ENCODE results near the genes CHMP6 and BAIAP2.

- PRO-cap: no peak
Observed at GRCh38 chr17:80822862-80823530, 168.6 kb upstream of the CHMP6 start.

DNA sequence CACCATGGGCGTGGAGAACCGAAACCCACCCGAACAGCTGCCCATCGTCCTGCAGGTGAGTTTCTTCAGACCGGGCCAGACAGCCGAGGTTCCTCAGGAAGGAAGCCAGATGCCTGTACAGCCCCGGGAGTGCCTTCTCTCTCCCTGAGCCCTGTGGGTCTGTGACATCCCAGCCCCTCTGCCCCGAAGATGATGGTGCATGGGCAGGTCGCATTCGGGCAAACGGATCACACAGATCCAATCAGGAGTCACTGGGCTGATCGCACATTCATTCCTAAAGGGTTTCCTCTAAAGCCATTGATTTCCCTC is 145.2 kb upstream of the CHMP6 start:
- PRO-cap: no peak

DNA sequence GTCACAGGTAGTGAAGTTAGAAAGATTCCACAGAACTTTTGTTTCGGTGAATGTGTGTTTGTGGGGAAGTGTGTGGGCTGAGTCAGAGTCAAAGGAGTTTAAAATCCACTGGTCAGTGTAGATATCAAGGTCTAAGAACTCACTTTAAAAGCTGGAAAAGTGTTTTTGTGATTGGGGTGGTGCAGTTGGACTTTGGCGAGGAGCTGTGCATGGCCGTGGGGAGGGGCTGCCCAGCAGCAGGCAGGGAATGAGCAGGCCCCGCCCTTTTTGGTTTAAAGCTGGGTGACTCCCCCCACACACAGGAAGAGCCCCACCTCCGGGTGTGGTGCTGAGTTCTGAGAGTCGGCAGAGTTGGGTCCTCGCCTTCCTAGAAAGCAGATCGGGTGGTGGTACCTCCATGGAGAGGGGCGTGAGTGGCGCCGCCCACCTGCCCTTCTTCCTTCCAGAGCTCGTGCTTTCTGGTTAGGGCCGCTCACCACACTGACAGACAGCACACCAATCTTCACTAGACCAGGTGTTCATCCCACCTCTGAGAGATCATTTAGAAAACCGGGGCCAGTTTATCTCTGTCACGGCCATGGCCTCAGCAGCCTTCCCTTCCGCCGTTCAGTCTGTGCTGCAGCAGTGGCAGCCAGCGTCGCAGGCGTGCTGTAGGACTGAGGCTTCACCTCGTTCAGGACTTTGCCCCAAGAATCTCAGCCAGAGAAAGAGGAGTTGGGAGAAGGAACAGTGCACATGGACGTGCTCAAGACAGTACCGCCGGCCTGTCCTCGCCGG is 144.1 kb upstream of the CHMP6 start:
- PRO-cap: no peak

DNA sequence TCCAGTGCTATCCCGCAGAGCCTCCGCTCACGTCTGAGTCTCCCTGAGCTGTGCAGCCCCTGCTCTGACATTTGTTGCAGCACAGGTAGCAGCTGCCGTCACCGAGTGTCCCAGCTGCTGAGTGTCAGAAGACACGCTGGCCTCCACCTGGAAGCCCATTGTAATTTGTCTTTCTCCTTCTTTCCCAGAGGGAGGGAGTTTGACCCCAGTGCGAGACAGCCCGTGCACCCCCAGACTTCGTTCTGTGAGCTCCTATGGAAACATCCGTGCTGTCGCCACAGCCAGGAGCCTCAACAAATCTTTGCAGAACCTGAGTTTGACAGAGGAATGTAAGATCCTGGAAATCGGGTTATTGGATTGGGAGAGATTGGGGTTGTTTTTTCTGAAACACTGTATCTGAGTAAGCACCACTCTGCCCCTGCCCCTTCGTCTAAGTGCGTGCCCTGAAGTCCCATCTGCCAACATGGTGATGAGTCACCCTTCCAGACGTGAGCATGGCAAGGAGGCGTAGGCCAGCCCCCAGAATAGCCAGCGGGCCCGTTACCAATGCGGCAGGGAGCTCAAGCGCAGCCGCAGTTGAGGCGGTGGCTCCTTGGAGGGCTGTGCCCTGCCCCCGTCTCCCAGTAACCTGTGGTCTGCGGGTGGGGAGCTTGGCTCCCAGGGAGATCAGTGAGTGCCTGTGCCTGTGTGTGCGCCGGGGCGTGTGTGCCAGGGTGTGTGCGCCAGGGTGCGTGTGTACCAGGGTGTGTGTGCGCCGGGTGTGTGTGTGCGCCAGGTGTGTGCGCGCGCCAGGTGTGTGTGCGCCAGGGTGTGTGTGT is 98.9 kb upstream of the CHMP6 start:
- PRO-cap: unidirectional peak, minus-strand start at position 53 of the sequence

DNA sequence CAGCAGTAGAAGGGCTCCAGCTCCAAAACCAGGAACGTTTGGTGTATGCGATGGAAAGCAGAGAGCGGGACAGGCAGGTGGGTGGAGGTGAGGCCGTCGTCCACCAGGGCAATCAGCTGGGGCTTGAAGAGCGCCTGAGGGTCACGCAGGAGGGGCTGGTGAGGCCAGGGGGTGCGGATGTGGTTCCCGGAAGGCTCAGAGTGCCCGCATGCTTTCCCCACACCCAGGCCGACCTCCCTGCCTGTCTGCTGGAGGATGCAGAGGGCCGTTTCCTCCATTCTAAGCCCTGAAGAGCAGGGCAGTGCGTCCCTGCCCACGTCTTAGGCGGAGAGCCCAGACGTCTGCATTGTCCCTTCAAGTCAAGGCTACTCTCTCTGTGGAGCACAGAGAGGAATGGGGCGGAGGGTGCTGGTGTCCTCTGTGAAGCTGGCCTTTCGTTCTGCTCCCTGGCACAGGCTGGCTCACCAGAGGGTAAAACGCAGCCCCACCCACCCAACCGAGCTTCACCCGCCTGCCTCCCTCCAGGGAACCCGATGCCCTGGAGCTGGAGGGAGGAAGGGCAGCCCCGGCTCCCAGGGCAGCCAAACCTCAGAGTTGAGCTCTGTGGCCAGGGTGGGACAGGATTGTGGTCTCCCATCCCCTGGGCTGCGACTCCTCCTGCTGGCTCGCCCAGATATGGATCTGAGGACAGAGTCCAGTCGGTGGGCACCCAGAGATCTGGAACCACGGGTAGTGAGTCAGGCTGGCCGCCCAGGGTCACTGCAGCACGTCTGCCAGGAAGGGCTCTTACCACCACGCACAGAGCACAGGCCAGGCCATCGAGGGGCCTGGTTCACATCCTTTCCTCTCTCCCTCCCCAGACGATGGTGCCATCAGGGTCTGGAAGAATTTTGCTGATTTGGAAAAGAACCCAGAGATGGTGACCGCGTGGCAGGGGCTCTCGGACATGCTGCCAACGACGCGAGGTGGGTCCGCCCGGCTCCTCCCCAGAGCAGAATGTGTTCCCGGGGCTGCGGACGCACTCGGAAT is 42.7 kb upstream of the CHMP6 start:
- PRO-cap: no peak

- PRO-cap: bidirectional peak, plus-strand start at chr17:80991841, minus-strand start at chr17:80991789
Observed at GRCh38 chr17:80991550-80992691, at the start of gene CHMP6. Gene CHMP6 (plus strand): TSS chr17:80991841.

DNA sequence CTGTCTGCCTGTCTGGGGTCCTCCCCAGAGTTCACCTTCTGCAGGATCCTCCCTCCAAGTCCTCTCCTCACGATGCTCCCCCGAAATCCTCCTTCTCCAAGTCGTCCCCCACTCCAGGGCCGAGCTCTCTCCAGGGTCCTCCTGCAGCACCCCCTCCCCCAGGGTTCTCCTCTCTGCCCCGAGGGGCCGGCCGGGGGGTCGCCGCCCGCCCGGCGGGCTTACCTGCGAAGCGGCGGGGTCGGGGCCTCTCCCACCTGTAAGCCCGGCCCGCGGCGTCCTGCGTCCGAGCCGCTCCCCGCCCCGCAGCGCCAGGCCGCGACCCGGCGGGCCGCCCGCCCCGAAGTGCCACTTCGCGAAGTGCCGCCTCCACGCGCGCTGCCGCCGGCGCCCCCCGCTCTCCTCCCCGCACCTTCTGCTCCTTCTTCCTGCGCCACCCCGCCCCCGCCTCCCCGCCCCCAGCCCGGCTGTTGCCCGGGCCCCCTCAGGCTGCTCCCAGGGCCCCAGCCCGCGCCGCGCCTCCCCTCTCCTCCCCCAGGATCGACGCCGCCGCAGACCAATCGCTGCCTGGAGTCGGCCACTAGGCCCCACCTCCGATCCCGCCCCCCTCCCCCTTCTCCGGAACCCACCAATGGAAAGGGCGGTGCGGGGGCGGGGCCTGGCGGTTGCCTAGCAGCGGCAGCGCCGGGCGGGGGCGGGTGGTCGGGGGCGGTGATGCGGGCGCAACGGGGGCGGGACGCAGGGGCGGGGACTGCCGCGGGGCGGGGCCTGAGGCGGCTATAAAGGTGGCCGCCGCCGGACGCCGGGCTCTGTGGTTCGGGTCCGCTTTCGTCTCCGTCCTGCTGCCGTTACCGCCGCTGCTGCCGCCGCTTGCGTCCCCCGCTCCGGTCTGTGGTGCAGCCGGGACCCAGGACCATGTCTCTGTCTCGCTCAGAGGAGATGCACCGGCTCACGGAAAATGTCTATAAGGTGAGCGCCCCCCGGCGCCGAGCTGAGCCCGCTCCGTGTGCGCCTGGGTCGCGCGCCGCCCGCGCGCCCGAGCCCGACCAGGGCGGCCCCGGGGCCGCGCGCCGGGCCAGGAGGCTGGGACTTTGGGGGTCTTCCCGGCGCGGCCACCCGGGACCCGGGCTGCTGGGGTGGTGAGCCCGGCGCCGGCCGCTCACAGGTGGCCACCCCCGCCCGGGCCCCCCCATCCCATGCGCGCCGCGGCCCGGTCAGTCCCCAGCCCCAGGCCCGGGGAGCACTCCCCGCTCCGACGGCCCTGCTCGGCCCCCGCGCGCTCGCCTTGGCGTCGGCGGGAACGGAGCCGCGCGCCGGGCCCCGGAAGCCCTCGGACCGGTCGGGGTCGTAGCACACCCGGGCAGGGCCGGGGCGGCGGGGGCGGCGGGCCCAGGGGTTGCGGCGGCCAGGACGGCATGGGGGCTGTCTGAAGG is at the start of gene BAIAP2:
TSS of gene BAIAP2 (plus strand) at position 809 of the 1,430 bp plus-strand sequence.
- PRO-cap: unidirectional peak, minus-strand start at position 345 of the sequence; bidirectional peak, plus-strand start at position 805 of the sequence, minus-strand start at position 595 of the sequence

GRCh38 chr17:81035773-81036257 is 864 bp downstream of the BAIAP2 start:
- PRO-cap: no peak

DNA sequence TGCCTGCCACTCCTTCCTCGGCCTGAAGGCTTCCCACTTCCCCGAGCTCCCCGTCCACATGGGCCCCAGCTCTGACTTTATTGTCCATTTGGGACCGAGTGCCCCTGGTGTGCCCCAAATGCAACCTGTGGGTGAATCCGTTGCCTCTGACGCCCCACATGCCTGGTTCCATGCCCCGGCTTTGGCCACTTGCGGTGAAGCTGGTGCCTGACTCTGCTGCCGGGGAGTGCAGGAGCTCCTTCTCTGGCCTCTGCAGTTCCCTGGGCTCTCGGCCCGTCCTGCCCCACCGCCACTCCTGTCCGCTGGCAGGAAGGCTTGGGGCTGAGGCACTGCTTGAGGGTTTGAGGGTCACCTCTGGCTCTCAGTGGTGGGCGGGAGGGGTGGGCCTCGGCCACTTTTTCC is 50.8 kb downstream of the BAIAP2 start:
- PRO-cap: no peak

DNA sequence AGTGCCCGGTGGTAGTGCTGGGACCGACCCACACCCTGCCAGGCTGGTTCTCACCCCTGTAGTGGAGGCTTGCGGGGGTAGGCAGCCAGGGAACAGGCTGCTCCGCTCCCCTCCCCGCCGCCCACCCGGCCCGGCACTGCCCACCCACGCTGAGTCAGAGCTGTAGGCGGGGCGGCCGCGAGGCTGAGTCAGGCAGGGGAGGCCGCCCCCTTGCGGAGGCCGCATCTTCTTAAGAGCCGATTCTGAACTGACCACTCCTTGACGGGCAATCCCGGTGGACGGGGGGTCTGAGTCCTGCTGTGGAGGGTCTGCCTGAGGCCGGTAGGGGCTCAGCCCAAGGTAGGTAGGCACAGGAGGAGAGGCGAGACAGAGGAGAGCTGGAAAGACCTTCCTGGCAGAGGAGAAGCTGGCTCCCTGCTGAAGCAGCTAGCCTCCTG is 62.4 kb downstream of the BAIAP2 start:
- PRO-cap: no peak

DNA sequence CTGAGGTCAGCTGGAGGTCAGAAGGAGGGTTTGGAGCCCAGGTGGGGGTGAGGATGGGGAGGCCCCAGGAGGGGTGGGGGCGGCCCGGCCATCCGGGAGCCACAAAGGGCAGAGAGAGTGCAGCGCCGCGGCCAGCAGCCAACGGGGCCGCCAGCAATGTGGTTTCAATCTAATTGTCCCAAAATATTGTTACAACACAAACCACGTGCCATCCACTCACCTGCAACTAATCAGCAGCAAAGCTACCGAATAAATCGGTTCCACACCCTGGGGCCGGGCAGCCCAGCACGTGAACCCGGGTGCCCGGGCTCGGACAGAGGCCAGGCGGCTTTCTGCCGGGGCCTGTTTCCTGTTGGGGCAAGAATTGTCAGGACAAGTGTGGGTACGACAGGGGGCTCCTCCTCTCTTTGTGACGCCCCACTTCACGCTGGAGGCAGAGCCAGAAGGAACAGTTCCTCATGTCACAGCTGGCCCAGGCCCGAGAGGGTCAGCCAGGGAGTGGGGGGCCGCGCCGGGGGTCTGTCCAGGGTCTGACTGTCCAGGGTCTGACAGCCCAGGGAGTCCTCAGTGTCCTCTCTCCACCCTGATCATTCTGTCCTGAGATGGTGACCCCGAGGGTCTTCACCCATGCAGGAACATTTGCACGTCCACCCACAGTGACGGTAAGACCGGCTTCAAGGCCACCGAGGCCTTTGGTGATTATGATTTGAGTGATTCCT is 28.5 kb upstream of the SLC38A10 start:
- PRO-cap: no peak

GRCh38 chr17:81400174-81400977 is 5.1 kb downstream of the BAHCC1 start:
- PRO-cap: no peak

- PRO-cap: no peak
Observed at GRCh38 chr17:81429593-81430082, 34.4 kb downstream of the BAHCC1 start.

GRCh38 chr17:81453746-81454157 is 58.5 kb downstream of the BAHCC1 start:
- PRO-cap: no peak

- PRO-cap: no peak
Observed at GRCh38 chr17:81455955-81456725, 56.5 kb downstream of the ACTG1 start.

DNA sequence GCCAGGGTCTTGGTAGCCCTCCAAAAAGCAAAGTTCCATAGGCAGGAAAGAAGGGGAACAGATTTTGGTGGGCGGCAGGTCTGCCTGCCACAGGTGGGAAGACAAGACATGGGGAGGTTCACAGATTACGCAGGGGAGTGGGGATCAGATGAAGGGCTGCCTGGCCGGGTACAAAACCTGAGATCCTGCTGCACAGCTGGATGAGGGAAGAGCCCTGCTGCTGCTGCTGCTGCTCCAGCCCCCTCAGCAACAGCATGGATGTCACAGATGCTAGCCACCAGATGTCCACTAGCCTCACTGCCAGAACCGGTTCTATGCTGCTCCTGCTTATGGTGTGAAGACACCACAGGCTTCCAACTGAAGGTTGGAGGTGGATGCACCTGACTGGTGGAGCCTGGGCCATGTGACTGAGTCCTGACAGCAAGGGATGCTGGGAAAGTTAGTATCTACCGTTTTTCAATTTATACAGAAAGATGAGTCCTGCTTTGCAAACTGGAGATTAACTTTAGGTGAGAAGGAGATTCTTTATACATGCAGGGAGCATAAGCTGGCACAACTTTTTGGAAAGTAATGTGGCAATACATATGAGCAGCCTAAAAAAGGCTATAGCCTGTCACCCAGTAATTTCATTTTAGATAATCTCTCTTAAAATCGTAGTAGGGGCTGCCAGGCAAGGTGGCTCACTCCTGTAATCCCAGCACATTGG is 17.6 kb downstream of the ACTG1 start:
- PRO-cap: bidirectional peak, plus-strand start at position 436 of the sequence, minus-strand start at position 360 of the sequence

GRCh38 chr17:81508970-81509965 is 3.3 kb downstream of the ACTG1 start:
- PRO-cap: unidirectional peak, minus-strand start at chr17:81509293

GRCh38 chr17:81513079-81513307 is 394 bp upstream of the ACTG1 start:
- PRO-cap: no peak

DNA sequence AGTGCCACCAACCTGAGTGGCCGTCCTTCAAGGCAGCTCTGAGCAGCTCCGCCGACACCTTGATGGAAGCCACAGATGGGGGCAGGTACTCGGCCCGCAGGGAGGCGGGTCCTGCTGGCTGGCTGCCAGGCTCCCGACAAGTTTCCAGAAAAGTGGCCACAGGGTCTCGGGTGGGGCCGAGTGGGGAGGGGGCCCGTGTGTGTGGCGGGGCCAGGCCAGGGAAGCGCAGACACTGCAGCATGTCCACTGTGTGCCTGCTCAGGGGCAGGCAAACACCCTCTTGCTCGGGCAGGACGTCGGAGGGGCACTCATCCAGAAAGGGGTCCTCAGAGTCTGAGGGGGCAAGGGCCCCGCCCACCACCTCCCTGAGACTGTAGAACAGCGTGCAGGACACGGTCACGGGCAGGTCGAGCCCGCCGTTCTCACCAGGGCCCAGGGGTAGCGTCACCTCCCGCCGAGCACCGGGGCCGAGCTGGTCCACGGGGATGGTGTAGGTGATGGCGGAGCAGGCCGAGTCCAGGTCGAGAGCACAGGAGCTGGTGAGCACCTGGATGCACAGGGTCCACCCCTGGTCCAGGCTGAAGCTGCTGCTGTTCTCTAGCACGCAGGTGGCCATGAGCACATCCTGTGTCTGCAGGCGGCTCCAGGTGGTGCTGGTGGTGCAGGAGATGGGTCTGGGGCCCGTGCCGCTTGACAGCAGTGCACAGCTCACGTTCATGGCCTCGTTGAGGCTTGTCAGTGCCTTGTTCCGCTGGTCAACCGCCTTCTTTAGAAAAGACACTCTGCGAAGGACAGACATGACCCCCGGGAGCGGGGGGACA is 5.0 kb downstream of the FAAP100 start:
- PRO-cap: no peak

- PRO-cap: no peak
Observed at GRCh38 chr17:81550150-81550648, 2.0 kb downstream of the FAAP100 start.